ENCODE results near the genes IL3 and IL4.

- PRO-cap, result no peak
Observed at GRCh38 chr5:131298712-131299238, 34.9 kb downstream of the CDC42SE2 start.

GRCh38 chr5:131746972-131747657 is 49.7 kb downstream of the FNIP1 start:
- PRO-cap, result no peak

DNA sequence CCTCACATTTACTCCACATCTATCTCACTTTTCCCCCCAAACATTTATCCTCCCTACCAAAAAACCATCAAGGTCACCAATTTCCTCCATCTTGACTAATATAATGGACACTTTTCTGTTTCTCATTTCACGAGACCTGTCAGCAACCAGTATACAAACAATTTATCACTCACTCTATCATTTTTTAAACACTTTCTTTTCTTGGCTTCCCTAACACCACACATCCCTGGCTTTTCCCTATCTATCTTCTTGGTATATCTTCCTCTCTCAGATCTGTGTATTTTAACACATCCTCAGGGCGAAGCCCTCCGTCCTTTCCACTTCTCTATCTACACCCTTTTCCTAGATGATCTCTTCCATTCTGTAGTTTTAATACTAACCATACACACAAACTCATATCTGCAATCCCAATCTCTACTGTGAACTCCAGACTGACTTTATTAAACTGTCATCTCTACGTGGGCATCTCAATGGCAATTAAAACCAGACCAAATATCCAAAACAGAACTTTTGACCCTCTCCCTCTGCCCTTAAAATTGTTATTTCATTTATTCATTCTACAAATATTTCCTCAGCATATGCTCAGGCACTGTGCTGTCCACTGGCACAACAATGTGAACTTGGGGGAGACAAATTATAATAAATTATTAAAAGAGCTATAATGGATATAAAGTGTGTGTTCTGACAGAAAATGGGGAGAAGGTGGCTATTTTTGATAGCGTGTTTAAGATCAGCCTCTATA is 7.1 kb downstream of the FNIP1 start:
- PRO-cap, result no peak

GRCh38 chr5:132060382-132060803 is at the start of gene IL3:
Gene IL3, plus strand, starts transcription at chr5:132060655.
- PRO-cap, result no peak

- PRO-cap, result no peak
Observed at GRCh38 chr5:132074551-132074806, 890 bp downstream of the CSF2 start.

- PRO-cap, result no peak
Observed at GRCh38 chr5:132099039-132099398, 25.4 kb downstream of the CSF2 start.

GRCh38 chr5:132228494-132229212 is 1.0 kb upstream of the P4HA2 start:
- PRO-cap, result no peak

- PRO-cap, result unidirectional peak, plus-strand start at chr5:132437906
Observed at GRCh38 chr5:132437297-132437962, 53.1 kb downstream of the IRF1 start.

DNA sequence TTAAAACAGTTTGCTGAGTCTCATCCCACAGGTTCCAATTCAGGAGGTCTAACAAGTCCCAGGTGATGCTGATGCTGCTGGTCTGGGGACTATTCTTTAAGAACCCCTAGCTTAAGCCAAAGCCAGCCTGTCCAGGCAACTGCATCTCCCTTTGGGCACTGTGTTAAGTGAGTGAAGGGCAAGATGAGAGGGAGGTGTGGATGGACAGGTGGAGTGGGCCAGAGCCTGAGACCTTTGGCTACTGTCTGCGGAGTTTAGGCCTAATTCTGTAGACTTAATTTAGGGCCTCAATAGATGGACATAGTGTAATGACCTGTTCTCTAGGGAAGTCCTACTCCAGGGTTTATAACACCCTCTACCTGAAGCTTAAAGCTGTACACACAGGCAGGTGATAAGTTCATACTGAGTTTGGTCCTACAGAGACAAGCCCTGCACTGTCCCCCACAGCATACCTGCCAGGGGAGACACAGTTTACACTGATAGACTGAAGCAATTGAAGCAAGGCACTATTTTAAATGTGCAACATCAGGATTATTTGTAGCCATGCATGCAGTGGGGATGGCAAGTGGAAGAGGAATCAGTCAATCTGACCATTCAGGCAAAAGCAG is 47.9 kb downstream of the IRF1 start:
- PRO-cap, result no peak

- PRO-cap, result no peak
Observed at GRCh38 chr5:132446658-132447014, 43.9 kb downstream of the IRF1 start.

- PRO-cap, result no peak
Observed at GRCh38 chr5:132474145-132475219, 16.1 kb downstream of the IRF1 start.

DNA sequence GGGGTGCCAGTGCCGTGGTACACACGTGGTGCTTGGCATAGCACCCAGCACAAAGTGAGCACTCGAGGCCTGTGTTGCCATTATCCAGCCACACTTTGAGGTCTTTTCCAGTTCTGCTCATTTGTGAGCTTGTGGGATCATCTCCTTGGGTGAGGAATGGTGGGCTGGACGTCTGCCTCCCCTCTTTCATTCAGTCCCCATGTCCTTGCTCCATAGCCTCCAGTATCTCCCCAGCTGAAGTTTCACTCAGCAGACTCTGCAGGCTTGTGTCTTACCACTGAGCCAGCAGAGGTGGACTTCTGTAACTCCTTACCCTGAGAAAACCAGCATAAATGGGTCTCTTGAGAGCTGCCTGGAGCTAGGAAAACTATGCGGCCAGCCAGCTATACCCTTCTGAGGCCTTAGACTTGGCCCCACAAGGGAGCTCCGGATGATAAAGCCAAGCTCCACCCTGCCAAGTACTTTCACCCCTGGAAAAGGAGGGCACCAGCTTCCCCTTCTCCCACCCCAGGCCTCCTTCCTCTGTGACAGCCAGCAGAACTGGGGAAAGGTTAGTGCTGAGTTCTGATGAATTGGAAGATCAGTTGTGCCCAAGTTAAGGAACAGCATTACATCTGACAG is 12.2 kb downstream of the IRF1 start:
- PRO-cap, result no peak

- PRO-cap, result no peak
Observed at GRCh38 chr5:132488948-132489150, 1.7 kb downstream of the IRF1 start.

- PRO-cap, result no peak
Observed at GRCh38 chr5:132627247-132628135, 30.5 kb upstream of the IL13 start.

GRCh38 chr5:132673905-132674606 is at the start of gene IL4:
Gene IL4, plus strand, starts transcription at chr5:132673989.
- PRO-cap, result bidirectional peak, plus-strand start at chr5:132674266, minus-strand start at chr5:132674101

DNA sequence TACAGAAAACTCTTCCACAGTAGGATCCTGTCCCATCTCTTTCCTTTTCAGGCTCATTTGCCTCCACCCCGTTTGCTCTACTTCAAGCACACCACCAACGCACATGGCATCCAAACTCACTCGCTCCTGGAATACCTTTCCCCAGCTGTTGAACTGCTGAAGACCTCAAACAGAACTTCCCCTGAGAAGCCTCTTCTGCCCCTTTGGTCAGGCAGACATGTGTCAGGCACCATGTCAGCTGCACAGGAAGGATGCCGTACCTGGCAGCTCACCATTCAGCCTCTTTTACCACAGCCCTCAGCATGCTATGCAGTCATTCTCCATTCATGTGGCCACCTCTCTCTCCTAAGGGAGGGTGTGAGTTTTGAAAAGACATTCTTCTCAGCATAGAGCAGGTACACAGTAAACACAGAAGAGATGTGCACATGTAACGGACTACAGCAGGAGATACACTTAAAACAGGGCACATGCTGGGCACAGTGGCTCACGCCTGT is 14.2 kb downstream of the IL4 start:
- PRO-cap, result bidirectional peak, plus-strand start at position 274 of the sequence, minus-strand start at position 133 of the sequence

DNA sequence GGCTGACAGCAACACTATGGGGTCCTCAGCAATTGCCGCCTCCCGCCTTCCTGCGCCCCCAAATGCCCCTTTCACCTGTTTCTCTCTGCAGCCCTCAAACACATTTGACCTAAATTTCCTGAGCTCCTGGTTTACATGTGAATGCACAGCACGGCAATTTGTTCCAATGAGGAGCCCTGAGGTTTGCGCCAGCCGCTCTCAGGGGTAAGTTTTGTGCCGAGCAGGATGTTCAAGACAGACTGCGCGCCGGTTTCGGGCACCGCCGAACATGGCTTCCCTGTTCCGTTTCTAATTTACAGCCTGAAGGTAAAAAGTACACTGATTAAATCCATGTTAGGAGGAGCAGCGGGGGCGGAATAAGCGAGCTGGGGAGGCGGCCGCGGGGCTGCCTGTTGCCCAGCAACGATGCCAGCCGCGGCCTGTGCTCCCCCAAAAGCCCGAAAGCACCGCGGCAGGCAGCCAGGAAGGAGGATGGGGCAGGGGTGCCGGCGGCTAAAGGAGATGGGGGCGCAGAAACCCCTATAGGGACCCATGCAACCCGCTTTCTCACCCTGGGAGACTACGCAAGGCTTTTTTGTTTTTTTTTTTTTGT is 6.3 kb downstream of the SOWAHA start:
- PRO-cap, result no peak

GRCh38 chr5:132874363-132874600 is 814 bp downstream of the LEAP2 start:
- PRO-cap, result no peak

DNA sequence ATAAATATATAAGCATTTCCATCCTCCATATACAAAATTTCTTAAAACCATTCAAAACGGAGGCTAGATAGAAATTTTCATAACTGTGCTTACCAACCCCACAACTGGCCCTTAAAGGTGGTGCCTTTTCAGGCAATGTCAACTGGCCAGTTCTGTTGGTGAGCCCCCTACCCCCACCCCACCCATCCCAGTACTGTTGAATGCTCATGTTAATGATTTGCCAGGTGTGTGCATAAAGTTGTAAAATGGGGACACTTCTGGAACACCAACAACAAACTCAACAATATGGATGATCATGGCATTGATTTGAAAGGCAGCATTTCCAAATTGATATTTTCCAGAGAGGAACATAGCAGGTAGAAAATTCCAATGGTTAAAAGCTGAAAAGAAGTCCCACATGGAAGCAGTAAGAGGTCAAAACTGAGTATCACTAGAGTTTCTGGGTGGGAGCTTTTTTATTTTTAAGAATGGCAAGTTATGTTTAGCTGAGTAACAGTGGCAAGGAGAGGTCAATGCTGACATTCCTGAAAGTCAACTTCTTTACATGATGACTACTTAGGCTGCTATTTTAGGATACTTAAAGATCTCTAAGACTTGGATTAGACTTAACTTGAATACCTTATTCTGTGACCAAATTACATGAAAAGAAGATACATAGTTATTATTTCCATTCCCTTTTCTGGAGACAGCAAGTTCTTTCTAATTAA is 2.7 kb downstream of the LEAP2 start:
- PRO-cap, result no peak

- PRO-cap, result no peak
Observed at GRCh38 chr5:133034003-133034383, 7.6 kb upstream of the ZCCHC10 start.